Gallbladder (tissue), 1 donor: ENCODE measurements around the genes NPW, TRAF7, RNPS1, CCNF and TNFRSF12A.

DNA sequence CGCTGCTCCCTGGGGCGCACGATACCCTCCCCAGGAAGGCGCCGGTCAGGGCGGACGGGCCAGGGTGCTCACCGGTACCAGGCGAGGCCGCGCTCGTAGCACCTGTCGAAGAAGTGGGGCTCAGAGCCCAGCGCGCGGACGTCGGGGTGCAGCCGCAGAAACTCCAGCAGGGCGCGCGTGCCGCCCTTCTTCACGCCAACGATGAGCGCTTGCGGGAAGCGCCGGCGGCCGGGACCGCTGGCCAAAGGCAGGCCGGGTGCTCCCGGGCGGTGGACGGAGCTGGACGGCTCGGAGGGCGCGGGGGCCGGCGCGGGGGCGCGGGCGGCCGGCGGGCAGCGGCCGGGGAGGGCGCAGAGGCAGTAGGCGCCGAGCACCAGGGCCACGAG lies 383 bp downstream of the HS3ST6 start:
- PRO-cap = no peak

- PRO-cap = no peak
Observed at GRCh38 chr16:1963577-1963771, 1.2 kb downstream of the RPS2 start.

- PRO-cap = bidirectional peak, plus-strand start at chr16:1979741, minus-strand start at chr16:1979726
Observed at GRCh38 chr16:1979669-1980552, 1.4 kb downstream of the NOXO1 start.

DNA sequence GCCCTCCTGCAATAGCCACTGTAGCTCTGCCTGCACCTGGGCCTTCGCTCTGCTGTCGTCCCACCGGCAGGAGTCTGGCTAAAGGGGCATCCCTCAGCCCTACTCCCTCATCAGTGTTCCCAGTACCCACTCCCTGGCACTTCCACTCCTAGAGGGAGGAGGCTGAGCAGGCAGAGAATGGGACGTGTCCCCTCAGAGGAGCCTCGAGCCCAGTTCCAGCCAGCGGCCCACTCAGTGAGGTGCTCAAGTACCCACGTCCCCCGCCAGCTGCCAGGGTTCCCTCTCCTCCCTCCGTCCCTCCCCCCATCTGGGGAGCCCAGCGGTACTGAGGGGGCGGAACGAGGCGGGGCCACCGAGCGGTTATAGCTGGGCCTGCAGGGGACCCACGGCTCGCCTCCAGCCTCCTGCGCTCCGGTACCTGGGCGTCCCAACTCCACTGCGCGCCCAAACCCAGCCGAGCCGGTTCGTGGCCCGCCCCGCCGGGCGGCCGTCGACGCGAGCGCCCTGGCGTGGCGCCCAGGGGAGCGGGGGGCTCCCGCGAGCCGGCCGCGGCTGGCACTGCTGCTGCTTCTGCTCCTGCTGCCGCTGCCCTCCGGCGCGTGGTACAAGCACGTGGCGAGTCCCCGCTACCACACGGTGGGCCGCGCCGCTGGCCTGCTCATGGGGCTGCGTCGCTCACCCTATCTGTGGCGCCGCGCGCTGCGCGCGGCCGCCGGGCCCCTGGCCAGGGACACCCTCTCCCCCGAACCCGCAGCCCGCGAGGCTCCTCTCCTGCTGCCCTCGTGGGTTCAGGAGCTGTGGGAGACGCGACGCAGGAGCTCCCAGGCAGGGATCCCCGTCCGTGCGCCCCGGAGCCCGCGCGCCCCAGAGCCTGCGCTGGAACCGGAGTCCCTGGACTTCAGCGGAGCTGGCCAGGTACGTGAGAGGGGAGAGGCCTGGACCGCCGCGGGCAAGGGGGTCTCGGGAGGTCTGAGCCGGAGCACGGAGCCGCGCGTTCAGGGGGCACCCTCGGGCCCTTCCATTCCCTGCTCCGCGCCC lies at the start of gene NPW:
Gene NPW, plus strand, starts transcription at position 388 of the 1,038 bp plus-strand sequence.
- PRO-cap = no peak

DNA sequence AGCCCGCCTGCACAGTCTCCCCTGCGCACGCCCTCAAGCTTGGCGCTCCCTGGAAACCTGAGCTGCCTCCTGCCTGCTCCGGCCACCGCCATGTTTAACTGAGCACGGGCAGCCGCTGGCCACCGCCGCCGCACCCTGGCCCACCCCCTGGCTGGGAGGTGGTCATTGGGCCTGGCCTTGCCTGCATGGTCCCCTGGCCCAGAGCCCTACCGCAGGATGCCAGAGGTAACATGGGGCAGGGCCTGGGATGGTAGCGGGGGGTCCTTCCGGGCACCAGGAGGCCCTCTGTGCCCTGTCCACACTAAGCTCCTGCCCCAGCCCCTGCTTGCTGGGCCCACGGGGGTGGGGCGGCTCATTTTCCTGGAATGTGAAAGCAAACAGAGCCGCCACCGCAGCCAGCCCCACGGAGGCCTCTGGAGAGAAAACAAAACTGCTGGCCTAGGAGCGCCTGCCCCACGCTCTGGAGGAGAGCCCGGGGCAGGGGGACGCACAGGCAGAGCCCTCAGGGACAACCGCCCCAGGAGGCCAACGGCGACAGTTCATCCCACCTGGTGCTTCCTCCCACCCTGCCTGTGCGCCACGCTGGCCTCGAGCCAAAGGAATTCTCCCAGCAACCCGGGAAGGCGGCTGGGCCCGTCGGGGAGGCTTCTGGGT lies 8.9 kb downstream of the NHERF2 start:
- PRO-cap = unidirectional peak, minus-strand start at position 92 of the sequence; bidirectional peak, plus-strand start at position 456 of the sequence, minus-strand start at position 137 of the sequence

GRCh38 chr16:2043700-2044489 lies 3.7 kb downstream of the NTHL1 start:
- PRO-cap = no peak

DNA sequence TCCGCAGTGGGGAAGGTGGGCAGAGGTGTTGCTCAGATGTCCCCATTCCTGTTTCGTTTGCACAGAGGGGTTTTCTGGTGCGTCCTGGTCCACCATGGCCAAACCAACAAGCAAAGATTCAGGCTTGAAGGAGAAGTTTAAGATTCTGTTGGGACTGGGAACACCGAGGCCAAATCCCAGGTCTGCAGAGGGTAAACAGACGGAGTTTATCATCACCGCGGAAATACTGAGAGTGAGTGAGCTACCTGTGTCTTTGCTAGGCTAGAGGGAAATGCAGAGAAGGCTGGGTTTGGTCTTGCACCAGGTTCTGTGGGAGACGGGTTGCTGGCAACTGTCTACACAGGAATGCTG lies 712 bp downstream of the TSC2 start:
- PRO-cap = no peak

DNA sequence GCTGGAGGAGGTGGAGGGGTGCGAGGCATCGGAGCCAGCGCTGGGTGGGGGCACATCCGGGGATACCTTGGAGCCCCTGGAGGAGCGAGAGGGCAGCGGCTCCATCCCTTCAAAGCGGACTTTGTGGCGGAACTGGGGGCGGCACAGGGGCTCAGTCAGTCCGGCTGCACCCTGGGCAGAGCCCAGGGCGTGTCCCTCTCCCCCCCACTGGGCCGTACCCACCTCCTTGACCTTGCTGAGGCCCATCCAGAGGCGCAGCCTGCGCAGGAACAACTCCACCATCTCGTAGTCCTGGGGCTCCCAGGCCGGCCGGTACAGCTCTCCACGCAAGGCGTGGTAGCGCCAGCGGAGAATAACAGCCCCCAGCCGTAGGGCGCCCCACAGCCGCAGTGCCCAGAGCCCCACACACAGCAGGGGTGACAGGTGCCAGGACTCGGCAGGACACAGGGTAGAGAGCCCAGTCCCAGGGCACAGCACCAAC lies 42.3 kb downstream of the TSC2 start:
- PRO-cap = bidirectional peak, plus-strand start at position 249 of the sequence, minus-strand start at position 123 of the sequence

GRCh38 chr16:2090626-2091293 lies 43.0 kb downstream of the TSC2 start:
- PRO-cap = bidirectional peak, plus-strand start at chr16:2090962, minus-strand start at chr16:2090825; bidirectional peak, plus-strand start at chr16:2091433, minus-strand start at chr16:2091176

DNA sequence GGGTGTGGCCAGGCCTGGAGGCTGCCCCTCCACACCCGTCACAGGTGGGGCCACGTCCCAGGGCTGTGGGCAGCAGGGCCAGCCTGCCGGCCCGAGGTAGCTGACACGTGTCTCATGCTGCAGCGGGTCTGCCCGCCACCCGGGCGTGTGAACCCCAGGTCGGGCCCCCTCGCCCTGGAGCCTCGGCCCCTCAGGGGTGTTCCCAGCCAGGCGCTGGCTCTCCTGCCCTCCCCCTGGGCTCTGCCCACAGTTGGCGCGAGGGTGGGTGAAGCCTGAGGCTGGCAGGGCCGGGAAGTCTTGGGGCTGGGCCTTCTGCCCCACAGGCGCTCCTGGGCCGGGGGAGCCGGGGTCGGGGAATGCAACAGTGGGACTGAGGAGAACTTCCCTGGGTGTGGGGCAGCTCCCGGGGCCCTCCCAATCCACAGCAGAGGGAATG lies 11.5 kb downstream of the PKD1 start:
- PRO-cap = no peak

- PRO-cap = bidirectional peak, plus-strand start at chr16:2155810, minus-strand start at chr16:2155358; unidirectional peak, plus-strand start at chr16:2156055; unidirectional peak, plus-strand start at chr16:2156144
Observed at GRCh38 chr16:2155562-2156477, at the start of gene TRAF7. TSS of gene TRAF7 (plus strand) at chr16:2155782.

DNA sequence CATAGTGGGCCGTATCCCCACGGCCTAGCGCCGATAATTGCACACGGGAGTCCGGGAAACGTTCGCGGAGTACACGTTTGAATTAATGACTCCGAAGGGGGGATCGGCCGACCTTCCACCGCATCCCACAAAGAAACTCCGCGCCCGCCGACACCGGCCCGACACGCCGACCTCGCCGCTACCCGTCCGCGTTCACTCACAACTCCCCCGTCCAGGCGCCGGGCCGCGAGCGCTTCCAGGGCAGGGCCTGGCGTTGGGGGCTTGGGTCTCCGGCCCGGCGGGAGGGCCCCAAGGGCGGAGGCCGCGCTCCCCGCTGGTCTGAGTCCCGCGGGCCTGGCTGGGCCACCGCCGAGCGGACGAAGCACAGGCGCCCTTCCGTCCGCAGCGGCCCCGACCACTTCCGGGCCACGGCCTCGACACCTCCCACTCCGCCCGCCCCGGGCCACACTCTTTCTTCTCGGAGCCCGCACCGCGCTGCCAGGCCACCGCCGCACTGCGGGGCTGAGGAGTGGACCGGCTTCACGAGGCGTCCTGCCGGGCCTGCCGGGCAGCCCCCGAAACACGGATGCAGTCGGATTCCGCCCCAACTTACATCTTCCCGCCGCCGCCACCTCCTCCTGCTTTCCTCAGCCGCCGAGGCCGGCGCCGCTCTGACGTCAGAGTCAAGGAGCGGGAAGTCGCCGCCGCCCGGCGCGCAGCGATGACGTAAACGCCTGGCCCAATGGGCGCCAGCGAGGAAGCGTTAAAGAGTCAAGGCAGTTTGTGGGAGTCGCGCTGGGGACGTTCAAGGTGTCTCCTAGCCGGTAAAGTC lies at the start of gene RNPS1:
Gene RNPS1, minus strand, starts transcription at position 664 of the 811 bp plus-strand sequence.
- PRO-cap = bidirectional peak, plus-strand start at position 708 of the sequence, minus-strand start at position 652 of the sequence

- PRO-cap = bidirectional peak, plus-strand start at chr16:2429447, minus-strand start at chr16:2429142
Observed at GRCh38 chr16:2429299-2430188, at the start of gene CCNF. TSS of gene CCNF (plus strand) at chr16:2429447.

- PRO-cap = no peak
Observed at GRCh38 chr16:2482627-2483189, 7.8 kb downstream of the TBC1D24 start.

GRCh38 chr16:2691859-2693081 lies 9.9 kb downstream of the KCTD5 start:
- PRO-cap = no peak

- PRO-cap = no peak
Observed at GRCh38 chr16:2715453-2716025, 4.5 kb downstream of the PRSS27 start.

GRCh38 chr16:2858465-2859130 lies 628 bp upstream of the PRSS22 start:
- PRO-cap = bidirectional peak, plus-strand start at chr16:2858820, minus-strand start at chr16:2858582

DNA sequence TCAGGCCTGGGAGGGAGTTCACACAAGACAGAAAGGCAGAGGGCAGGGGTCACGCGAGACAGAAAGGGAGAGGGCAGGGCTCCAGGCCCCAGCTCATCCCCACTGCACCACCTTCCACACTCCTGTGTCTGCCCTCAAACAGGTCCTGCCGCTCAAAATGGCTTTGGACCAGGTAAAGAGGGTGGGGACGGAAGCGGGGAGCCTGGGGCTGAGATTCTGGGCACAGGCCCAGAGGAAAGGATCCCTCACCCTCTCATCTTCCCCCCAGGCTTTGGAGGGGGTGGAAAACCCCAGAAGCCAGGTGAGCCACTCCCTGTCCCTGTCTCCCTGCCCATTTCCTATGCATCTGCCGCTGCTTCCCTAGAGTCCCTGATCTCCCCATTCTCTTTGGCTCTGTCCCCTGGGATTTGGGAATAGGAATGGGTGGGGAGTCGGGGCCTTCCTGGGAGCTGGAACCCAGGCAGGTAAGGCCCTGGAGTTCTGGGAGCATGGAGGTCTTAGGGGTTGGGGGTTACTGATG lies 12.5 kb upstream of the PKMYT1 start:
- PRO-cap = no peak

- PRO-cap = bidirectional peak, plus-strand start at chr16:3020368, minus-strand start at chr16:3020220
Observed at GRCh38 chr16:3020111-3020640, at the start of gene TNFRSF12A. TSS of gene TNFRSF12A (plus strand) at chr16:3020368.

GRCh38 chr16:3086806-3087796 lies 12.0 kb downstream of the ZSCAN10 start:
- PRO-cap = unidirectional peak, minus-strand start at chr16:3087090; unidirectional peak, minus-strand start at chr16:3087461